ENCODE measurements around a stretch of chr21.

DNA sequence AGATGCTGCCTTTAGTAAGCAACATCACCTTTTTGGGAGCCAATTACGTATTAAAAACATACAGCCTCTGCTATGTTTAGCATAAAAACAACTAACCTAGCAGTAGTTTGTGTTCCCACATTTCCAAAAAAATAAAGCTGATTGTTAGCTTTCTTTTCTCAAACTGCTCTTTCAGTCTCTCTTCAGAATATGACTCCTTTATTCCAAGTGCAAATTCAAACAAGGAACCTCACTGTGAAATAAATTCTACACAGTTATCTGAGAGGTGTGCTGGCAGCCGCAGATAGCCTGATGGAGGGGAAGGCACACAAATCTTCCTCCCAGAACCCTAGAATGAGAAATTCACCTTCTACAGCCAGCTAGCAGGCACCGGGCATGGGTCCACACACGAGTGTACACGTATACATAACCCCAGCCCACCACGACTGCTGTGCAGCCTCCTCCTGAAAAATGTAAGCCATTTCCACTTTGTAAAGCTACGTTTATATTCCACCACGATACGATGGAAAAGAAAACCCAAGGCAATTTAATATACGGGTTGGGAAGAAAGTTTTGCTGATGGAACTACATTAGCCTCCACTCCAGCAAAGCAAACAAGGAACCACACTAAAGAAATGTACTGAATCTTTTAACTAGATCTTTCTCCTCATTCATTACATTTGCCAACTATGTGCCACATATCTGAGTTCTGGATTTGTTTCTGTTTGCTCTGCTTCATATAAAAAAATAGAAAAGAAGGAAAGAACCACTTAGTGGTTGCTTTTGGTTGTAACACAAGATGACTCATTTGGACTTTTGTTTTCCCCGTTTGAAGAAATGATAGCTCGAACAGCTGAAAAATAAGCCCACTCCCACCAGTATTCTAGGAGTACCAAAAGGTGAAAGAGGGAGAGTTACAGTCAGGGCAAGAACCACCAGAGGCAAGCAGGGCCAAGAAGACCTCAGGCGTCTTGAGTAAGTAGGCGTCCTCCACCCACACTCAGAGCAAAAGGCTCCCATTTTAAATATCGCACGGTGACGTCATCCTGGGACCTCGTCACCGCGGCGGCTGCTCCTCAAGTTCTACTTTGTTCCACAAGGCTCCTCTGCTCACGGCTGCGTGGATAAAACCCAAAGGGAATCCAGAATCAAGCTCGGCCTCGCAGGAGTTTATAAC is 1.6 kb downstream of the BTG3 start:
- PRO-cap, 2 experiments: peak in 1 of 2 experiments; most common plus-strand start position 1,036 of the sequence (in 1)

DNA sequence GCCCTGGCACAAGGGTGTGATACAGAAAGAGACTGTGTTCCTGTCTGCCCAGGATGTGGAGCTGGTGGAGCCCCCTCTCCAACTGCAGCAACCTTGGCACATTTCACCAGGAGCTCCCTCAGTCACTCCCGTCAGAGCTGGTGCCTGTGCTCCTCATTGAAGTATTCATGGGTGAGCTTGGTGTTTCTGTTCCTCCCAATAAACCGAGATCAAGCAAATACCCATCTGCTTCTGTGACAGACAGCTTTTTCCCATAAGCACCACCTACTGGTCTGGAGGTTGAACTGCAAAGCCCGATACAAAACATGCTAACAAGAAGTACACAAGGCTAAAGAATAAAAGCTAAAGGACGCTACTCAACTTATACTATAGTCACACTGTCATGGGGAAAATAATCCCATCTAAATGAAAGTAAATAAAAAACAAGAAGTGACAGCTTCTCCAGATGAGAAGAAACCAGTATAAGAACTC is 111.9 kb upstream of the C21orf91 start:
- PRO-cap, 2 experiments: no peak in any of the 2 experiments

GRCh38 chr21:18758985-18759412 is 355.4 kb upstream of the TMPRSS15 start:
- PRO-cap, 2 experiments: no peak in any of the 2 experiments

DNA sequence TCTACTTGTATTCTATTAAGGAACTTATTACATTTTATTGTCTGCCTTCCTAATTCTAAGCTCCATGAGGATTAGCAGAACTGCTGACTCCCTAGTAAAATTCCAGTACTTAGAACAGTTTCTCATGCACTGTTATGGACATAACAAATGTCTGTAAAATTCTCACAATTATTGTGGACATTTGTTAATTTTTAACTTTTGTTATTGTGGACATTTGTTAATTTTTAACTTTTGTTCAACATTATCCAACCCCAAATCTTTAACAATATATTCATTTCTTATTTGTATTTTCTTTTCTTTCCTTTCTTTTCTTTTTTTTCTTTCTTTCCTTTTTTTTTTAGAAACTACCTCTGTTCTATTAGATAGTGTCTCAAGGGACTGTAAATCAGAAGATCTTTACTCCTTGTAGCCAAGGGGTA is 1064.6 kb downstream of the NCAM2 start:
- PRO-cap, 2 experiments: no peak in any of the 2 experiments

- PRO-cap, 2 experiments: no peak in any of the 2 experiments
Observed at GRCh38 chr21:23886835-23887269, 1720.4 kb downstream of the MRPL39 start.

GRCh38 chr21:25361901-25362391 is 245.3 kb downstream of the MRPL39 start:
- PRO-cap, 2 experiments: no peak in any of the 2 experiments

DNA sequence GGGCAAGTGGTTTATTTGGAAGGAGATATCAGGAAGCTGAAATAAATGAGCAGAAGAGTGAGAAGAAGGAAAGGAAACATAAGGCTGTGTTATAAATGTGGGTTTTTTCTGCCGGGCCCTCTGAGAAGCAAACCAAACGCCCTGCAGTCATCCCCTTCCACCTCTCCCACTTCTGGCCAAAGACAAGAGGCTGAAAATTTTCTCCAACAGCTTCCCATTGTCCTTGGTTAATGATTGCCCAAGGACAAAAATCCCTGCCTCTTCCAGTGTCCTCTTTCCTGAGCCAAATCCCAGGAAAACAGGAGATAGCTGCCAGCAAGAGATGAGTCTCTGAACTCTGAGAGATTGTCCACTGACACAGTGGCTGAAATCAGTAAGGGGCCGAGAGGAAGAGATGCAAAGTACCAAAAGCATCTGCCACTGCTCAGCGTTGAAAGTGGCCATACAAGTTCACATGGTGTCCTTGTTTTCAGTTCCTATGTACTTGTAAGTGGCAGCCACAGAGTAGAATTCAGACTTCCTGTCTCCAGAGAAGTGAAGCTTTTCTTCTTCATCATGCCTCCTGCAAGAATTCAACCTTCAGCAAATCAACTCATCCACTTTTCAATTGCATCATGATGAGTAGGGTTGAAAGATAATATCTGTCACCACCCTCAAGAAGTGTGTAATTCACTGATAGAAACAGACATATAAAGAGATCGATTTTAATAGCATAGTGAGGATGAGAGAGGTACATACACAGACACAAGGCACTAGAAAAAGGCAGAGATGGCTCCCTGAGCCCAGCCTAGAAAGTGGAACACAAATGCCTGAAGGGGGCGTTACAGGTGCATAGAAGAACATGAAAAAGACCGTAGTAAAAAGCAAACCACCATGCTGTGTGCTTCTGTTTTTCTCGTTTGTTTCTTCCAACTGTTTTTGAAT is 185.9 kb downstream of the MRPL39 start:
- PRO-cap, 2 experiments: no peak in any of the 2 experiments

DNA sequence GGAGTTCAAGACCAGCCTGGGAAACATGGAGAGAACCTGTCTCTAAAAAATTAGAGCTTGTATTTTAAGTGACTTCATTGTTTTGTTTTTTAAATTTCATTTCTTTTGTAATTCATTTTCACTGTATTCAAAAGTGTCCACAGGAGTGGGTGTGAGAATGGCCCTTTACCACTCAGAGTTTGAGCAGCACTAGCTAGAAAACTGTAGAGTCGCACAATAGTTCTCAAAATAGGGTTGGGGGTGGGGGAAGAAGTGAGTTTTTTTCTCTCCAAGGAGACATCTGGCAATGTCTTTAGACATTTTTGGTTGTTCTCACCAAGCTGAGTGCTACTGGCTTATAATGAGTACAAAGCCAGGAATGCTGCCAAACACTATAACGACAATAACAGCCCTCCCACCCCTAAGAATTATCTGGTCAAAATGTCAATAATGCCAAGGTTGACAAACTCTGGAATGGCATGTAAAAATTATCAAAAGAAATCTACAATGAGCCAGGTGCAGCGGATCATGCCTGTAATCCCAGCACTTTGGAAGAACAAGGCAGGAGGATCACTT is 2.8 kb downstream of the ATP5PF start:
- PRO-cap, 2 experiments: no peak in any of the 2 experiments

DNA sequence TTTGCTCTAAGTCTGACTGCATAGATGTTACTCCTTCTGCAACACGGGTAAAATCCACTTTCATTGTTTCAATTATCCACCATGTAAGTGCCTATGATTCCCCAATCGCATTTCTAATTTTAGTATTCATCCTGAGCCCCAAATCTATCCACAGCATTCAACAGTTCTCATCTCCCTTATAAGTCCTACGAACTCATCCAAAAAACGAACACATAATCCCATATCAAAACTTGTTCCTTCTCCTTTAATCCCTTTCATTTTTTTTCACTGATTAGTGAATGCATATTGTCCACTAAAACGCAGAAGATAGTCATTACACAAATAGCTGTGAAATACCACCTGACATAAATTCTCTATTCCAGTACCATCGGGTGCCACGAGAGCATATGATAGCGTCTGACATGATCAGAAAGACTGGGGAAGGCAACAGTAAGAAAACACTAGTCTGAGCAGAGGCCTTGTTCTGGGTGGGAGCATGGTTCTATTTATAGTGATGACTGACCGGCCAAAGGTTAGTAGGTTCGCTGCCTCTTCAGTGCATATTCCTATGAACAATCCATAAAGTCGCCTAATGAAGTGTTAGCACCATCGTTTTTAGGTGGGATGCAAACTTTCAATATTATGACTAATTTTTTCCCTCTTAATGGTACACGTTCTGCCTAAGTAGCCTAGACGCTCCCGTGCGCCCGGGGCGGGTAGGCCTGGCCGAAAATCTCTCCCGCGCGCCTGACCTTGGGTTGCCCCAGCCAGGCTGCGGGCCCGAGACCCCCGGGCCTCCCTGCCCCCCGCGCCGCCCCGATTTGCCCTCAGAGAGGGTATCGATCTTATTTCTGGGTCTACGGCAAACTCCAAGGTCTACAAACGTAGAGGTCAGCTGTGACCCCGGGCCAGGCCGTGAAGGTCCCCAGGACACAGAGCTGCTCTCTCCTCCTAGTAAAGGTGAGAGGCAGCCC is 597 bp downstream of the ATP5PF start:
- PRO-cap, 2 experiments: no peak in any of the 2 experiments

- PRO-cap, 2 experiments: no peak in any of the 2 experiments
Observed at GRCh38 chr21:25736109-25736685, 1.4 kb downstream of the GABPA start.

DNA sequence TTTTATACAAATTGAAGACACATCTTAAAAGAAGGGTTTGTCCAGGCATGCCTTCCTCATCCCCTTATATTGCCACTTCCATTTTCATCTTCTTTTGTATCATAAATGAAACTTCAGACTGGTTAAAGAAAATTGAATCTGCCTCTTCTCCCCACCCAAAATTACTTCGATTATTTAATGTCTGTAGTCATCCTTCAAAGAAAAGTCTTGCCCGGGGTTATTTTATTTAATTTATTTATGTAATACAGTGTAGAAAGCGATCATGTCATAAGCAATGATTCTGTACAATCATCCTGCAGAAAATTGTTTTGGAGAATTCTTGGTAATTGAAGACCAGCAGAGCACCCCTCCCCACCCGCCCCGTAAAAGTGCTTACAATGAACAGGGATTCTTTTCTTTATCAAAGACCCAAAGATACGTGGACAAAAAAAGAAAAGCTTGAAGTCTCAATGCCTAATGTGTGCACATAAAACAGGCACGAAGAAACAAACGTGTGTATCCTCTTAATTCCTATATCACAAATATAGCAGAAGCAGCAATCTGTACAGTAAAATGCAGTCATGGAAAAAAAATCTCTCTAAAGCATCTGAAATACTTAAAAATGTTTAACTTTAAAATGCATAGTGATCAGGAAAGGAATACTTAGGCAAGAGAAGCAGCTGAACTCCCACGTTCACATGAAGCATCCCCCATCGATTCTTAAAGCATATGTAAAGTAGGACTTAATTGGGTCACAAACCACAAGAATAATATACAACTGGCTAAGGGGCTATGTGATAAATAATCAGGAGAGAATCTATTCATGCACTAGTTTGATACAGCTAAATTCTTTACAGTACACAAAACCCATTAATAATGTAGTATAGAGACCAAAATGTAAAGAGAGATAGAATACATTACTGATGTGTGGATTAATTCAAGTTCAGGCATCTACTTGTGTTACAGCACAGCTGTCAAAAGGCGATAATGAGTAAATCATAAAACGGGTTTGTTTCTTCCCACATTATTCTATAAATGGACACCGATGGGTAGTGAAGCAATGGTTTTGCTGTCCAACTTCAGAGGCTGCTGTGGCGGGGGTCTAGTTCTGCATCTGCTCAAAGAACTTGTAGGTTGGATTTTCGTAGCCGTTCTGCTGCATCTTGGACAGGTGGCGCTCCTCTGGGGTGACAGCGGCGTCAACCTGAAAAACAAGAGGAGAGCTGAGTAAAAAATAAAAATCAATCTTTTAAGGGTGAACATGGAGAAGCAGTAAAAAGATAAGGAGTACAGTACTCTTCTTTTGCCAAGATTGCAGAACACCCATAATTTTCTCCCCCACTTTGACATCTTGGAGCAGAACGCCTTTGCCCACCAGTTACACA is 146.3 kb downstream of the GABPA start:
- PRO-cap, 2 experiments: no peak in any of the 2 experiments

GRCh38 chr21:25918576-25919108 is 183.9 kb downstream of the GABPA start:
- PRO-cap, 2 experiments: no peak in any of the 2 experiments

DNA sequence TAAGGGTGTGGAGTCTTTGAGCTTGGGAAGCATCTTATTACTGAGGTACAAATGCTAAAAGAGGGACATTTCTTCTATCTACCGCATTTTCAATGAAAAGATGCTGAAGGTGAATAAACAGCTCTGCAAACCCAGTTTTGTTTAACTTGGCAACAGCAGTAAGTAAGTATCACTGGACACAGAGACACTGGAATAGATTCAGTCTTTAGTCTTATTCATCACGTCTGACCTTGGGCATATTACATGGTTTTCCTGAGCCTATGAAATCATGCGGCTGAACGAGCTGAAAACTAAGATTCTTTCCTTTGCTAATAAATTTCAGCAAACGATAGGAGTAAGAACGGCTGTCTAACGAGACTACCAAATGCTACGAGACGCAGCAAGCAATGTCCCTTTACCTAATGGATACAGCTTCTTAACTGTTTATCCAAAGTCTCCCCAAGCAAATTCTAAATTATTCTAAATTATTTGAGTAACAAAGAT is 207.4 kb downstream of the GABPA start:
- PRO-cap, 2 experiments: no peak in any of the 2 experiments

GRCh38 chr21:26053060-26053638 is 117.4 kb downstream of the APP start:
- PRO-cap, 2 experiments: no peak in any of the 2 experiments

GRCh38 chr21:26161159-26161789 is 9.3 kb downstream of the APP start:
- PRO-cap, 2 experiments: no peak in any of the 2 experiments

DNA sequence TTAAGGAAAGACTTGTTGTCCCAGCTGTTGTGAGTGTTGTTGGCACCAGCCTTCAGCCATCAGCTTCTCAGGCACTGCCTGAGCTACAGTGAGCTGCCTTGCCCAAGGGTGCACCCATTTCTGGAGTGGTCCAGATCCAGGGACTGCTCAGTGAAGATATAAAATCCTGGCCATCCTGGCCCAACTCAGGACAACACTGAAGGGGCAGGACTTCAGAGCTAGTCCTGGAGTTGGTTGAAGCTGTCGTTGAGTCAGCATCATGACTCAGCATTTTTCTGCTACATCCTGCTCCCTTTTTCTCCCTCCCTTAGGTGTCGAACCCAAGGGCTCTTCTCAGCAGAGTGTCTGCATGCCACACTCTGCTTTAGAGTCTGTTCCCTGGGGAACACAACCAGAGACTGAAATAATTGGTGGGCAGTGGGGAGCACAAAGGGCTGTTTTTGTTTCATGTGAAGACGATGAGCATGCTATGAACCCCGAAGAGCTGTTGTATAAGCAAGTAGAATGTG is 167.4 kb downstream of the CYYR1 start:
- PRO-cap, 2 experiments: no peak in any of the 2 experiments

- PRO-cap, 2 experiments: no peak in any of the 2 experiments
Observed at GRCh38 chr21:26571900-26572614, 1.0 kb downstream of the CYYR1 start.

GRCh38 chr21:26583650-26584084 is 10.6 kb upstream of the CYYR1 start:
- PRO-cap, 2 experiments: no peak in any of the 2 experiments

GRCh38 chr21:26815157-26816221 is 29.7 kb downstream of the ADAMTS1 start:
- PRO-cap, 2 experiments: no peak in any of the 2 experiments

- PRO-cap, 2 experiments: no peak in any of the 2 experiments
Observed at GRCh38 chr21:26834937-26835353, 10.3 kb downstream of the ADAMTS1 start.

Measured in Metastatic Liver Carcinoma in the Adrenal Gland (tissue), 2 donors.